LUHMES (cell line): ENCODE data around the gene RAB18.

DNA sequence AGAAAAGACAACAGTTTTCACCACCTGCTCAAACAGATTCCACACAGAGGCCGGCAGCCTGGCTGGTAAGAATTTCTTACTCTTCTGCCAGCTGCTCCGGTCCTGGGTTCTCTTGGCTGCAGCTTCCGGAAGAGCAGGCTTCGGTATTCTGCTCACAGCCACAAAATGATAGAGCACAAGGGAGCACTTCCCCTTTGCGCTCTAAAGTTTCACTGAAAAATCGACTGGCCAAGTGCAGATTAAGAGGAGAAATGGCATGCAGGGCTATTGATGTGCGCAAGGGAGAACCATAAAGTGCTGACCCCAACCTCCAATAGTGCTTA, 114.1 kb upstream of the ACBD5 start:
- PRO-cap, result no peak

- PRO-cap, result bidirectional peak, plus-strand start at chr10:27504303, minus-strand start at chr10:27503993; unidirectional peak, plus-strand start at chr10:27504696
These were observed at the start of gene RAB18 for GRCh38 chr10:27503757-27504889. Gene RAB18 (plus strand): TSS chr10:27504304.

DNA sequence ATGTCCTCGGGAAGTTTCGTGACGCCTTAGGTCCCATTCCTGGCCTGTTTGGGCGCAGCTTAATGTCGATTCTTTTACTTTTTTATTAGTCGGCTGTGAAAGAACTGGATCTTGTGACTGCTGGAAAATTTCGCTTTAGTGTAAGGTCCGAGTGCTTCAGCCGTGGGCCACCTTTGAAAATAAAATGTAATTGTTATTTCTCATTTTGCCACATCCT, 694 bp downstream of the RAB18 start:
- PRO-cap, result no peak

GRCh38 chr10:27525799-27526071, 21.6 kb downstream of the RAB18 start:
- PRO-cap, result unidirectional peak, minus-strand start at chr10:27525994

GRCh38 chr10:27547234-27548011, 43.3 kb downstream of the RAB18 start:
- PRO-cap, result no peak

DNA sequence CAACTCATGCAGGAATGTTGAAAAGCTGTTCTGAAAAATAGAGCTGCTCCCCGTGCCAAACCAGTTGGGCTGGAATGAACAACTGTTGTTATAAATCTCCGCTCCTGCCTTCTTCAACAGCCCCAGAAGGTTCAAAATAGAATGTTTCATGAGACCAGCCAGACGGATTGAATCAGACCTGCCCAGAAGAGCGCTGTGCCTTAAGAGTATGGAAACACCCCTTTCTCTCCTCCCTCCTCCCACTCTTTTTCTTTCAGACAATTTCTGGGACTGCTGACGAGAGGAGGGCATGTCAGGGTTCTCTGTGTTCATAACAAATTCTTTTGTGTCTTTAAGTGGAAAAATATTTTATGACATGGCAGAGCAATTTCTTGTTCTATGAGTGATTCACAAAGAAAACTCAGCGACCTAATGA, 116.9 kb downstream of the RAB18 start:
- PRO-cap, result no peak

DNA sequence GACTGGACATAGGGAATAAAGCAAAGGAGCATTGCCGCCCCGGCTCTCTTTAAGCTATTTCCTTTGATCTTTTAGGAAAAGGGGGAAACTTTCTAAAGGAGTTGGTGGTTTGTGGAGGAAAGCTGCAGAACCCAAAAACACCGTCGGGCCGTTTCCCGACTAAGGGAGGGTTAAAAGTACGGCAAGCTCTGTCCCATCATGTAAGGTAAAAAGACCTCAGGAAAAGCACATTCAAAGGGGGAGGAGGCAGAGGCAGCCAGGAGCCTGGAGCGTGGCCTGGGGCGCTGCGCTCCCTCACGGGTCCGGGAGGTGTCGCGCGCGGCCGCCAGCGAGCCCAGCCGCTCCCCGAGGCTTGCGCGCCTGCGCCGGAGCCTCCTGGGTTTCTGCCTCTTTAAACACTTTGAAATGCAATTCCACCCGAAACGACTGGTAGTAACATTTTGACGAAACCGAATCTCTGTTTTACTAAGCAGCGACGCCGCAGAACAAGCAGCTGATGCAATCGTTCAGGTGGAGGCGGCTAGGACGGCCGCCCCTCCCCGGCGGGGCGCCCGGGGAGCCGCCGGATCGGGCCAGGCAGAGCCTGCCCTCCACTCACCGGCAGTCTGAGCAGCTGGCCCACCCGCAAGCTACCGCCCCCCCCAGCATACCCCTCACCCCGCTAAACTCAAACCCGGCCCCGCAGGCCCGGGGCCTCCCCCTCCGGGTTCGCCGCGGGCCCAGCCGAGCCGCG, 3.5 kb downstream of the MKX start:
- PRO-cap, result no peak

DNA sequence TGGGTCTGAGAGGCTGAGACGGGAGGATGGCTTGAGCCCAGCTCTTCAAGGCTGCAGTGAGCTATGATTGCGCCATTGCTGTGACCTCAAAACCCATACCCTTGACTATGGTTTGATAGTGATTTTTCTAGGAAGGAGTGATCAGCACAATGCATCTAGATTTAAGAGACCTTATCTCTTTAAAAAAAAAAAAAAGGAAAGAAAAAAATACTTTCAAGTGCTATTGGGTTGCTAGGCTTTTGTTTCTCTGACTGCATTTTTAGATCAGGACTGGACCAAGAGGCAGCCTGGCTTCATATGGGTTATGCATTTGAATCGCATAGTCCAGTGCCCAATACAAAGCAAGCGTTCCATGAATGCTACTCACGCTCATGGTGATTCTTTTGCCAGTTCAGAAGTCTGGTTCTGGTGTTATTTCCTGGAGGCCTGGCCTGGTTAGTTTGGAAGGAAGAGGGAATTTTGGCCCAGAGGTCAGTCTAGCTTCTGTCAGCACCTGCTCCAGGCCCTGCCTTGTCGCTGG, 74.1 kb upstream of the MKX start:
- PRO-cap, result no peak

GRCh38 chr10:28492491-28492937, 40.4 kb upstream of the WAC start:
- PRO-cap, result no peak

- PRO-cap, result no peak
These were observed 883 bp upstream of the WAC start for GRCh38 chr10:28531963-28532506.

- PRO-cap, result no peak
These were observed 1.2 kb downstream of the WAC start for GRCh38 chr10:28534070-28534476.

DNA sequence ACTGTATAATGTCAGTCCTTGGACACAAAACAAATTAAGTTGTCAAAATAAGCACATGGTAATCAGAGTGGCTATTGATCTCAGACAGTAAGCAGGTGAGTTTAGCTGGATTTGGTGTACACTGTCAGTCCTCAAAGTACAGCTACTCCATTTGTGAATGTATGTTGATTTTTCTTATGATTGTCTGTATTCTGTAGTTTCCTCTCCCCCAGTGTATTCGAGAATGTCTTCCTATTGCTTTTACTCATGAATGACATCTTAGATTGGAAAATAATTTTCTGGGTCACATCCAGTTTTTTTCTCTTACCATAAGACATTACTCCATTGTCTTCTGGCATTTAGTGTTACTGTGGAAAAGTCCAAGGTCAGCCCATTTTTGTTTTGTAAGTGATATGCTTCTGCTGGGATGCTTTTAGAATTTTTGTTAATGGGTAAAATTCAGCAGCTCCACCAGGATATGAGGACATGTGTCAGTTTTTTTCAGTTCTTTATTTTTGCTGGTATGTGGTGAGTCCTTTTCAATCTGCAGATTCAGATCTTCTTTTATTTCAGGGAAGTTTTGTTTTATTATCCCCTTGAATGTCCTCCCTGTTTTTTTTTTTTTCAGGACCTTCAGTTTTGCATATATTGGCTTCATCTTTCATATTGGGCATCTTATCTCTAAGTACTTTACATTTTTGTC, 33.6 kb downstream of the WAC start:
- PRO-cap, result no peak

DNA sequence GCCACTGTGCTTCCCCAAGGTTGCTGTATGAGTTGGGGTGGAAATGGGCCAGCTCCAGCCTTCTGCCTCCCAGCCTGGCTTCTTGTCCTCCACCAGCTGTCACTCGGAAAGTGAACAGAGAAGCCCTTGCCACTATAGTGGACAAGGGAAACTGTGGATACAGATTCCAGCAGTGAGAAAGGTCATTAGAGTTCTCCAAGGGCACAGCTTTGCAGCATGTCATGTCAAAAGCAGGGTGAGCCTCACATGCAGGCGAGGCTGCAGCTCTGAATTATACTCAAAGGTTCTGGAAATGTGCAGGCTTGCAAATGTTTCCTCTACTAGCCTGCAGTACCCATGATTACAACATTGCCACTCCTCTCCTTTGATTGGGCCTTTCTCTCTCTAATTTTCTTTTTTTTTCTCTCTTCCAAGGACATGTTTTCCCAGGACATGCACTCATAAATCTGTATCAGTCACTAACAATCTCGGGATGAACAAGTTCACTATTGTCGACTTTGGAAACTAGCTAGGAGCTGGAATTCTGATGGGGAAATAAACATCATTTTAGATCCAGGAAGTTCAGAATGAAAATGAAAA, 33.1 kb downstream of the BAMBI start:
- PRO-cap, result no peak

DNA sequence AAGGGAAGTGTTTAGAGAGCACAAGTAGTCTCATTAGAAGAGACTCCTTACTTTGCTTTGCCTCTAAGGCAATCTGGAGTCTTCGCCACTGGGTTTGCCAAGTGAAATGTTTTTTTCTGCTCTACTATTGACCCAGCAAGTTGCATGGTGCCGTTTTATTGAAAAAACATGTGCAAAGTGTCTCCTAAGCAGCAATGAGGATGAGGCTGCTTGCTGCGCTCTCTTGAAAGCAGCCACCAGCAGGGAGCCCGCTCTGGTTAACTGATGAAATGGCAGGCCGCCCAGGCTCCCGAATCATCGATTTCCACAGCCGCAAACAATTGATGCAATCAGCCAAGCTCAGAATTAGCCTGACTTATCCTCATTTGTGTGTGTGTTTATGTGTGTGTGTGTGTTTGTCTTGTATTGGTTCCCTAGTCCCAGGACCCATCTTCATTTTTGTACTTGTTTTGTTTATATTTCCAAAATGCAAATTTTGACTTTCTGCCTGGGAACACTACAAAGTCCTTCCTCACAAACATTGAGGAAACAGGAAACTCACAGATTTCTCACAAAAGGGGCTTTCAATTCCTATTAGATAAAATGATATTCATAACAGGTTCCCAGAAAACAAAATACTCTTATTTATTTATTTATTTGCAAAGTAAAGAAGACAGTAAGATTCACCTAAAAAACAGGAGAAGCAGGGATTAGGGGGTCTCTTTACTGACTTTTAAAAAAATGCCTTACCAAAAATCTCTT, 22.1 kb upstream of the LYZL1 start:
- PRO-cap, result no peak

DNA sequence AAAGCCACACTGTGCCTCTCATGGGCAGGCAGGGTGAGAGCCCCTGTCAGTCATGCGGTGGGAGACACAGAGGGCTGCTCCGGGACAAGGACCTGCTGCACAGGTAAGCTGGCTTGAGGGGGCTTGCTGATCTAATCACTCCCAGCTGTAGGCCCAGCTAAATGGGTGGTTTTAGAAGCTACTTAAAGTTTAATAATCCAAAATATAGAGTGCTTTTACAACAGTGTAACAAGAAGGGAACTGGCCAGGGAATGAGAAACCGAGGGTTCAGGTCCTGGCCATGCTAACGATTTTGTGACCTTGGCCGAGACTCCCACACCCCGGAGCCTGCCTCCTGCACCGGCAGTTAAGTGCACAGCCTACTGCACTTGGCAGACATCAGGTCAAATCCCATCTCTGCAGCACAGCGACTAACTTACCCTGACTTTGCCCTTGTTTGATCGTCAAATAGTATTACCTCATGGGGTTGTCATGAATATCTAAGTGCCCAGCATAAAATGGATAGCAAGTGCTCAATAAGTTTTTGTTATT, 35.3 kb downstream of the LYZL1 start:
- PRO-cap, result no peak

DNA sequence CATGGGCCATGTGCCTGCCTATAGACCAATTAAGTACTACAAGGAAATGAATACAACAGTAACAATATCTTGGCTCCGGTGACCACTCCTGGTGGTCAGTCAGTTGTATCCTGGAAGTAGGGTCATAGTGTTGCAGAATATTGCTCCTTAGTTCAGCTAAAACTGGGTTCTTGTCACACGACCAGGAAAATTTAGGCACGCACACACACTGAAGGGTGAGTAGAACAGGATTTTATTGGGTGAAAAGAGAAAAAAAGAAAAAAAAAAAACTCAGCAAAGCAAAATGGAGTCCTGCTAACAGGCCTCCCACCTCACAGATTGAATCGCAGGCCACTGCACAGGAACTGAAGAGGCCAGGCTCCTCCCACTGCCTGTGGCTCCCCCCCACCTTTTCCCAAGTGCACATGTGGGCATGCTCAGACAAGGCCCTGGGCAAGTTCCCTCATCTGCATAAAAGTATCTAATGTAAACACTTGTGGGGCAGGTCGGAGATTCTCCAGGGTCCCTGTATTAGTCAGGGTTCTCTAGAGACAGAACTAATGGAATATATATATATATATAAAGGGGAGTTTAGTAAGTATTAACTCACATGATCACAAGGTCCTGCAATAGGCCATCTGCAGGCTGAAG, 155.2 kb downstream of the LYZL1 start:
- PRO-cap, result no peak

GRCh38 chr10:29585074-29585943, 49.5 kb downstream of the SVIL start:
- PRO-cap, result no peak

- PRO-cap, result no peak
These were observed 856 bp upstream of the SVIL start for GRCh38 chr10:29635625-29636029.

GRCh38 chr10:29804808-29805477, 170.2 kb upstream of the SVIL start:
- PRO-cap, result no peak

DNA sequence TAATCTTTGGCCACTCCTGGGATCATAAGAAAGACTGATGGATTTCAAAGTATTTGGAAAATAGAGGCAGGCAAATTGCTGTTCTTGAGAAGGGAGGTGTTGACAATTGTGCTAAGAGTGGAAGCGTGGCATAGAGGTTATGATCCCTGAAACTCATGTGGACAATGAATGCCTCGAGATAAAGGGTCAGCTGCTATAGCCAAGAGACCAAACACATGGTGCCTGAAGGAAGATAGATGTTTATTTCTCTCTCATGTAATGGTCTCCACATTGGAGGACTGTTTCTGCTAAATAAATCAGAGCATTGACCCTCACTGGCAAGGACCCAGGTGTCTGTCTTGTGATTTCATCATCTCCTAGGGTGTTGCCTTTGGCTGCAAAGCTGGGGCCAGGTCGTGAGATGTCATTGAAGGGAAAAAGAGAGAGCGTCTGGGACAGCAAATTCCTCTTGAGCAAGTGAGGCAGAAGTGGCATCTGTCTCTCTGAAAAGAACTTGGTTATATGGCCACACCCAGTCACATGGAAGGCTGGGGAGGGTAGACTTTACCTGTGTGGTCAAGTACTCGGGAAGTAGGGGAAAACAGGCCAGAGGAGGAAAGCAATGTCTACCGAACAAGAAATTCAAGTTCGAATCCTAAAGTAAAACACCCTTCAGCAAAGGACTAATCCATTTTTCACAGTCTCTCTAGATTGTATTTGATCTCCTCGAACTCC, 64.5 kb downstream of the JCAD start:
- PRO-cap, result no peak